Vagina (tissue), 1 donor: ENCODE measurements around the gene YEATS2.

GRCh38 chr3:182890699-182891262, 89.6 kb downstream of the DCUN1D1 start:
- PRO-cap, result no peak
- RAMPAGE, long total RNA, result no peak

DNA sequence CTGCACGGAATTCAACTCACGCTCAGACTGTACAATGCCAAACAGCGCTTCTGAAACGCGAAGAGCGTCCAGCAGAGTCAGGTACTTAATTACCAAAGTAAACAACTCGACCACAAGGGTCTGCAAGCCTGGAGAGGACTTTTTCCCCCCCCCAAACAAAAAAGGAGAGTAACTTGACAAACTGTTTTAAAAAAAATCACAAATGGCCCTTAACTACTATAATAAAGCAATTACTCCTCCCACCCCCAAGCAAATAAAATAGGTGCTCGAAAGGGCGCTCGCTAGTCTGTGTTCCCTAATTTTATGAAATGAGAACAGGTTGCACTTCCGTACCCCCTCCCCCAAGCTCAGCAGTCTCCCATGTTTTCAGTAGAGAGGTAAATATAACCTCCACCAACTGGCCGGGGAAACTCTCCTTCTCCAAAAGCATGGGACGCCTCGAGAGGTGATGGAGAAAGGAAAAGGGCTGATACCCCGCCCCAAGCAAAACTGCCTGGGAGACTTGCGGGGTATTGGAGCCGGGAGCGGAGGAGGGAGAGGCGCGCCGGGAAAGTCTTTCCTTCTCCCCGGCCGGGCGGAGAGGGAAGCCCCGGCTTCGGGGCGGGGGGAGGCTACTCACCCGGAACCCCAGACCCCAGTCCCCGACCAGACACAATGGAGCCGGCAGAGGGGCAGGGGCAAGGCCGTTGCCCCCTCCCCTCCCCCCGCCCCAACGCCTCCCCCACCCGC, 717 bp downstream of the DCUN1D1 start:
- PRO-cap, result no peak
- RAMPAGE, long total RNA, result no peak

DNA sequence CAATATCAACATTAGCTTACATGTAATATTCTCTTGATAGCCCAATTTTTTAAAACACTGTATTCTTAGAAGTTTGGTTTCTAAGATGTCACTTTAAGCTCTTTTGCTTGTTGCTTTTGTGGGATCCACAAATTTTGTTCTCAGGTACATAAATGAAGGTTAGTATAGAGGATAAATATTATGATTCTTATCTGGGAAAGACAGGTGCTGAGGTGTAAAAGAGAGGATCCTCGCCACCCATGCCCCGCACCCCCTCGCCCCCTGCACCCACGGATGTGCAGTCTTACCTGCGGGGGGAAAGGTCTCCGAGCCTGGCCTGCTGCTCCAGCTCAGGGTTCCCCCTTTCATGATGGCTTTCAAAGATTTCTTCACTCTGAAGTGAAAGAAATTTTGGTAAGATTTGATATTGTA, 23.5 kb downstream of the B3GNT5 start:
- PRO-cap, result no peak
- RAMPAGE, long total RNA, result no peak

DNA sequence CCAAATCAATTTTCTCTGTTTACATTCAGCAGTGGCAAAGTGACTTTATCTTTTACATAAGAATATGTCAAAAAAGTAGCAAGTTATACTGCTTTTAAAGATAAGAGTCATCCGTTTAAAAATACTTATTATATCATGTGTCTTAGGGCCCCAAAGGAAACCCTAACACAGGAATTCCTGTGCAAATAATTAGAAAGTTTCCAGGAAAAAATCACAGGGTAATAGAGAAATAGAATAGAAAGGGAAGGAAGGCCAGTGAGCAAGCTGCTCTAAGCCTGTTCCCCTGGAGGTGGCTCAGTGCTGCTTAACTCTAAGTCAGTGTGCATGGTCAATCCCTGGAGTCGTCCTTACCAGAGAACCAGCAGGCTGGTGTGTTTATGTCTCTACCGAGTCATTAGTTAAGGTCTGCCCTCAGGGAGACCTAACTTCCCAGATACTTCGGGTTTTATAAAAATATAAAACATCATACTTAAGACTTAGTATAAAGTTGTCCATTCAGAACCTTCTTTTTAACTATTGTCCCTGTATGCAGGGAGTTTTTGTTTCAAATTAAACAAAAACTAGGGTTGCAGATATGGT, 21.0 kb upstream of the MCF2L2 start:
- PRO-cap, result no peak
- RAMPAGE, long total RNA, result no peak

- PRO-cap, result no peak
- RAMPAGE, long total RNA, result no peak
Measured at GRCh38 chr3:183525600-183526051, 29.9 kb downstream of the KLHL6 start.

GRCh38 chr3:183697748-183698792, at the start of gene YEATS2:
Gene YEATS2 (plus strand): TSS chr3:183697797.
- PRO-cap, result bidirectional peak, plus-strand start at chr3:183697806, minus-strand start at chr3:183697678; unidirectional peak, plus-strand start at chr3:183698107; bidirectional peak, plus-strand start at chr3:183698107, minus-strand start at chr3:183698054; unidirectional peak, minus-strand start at chr3:183698574
- RAMPAGE, long total RNA, result start-site peak on the plus strand at chr3:183698080-183698353, 83 reads

DNA sequence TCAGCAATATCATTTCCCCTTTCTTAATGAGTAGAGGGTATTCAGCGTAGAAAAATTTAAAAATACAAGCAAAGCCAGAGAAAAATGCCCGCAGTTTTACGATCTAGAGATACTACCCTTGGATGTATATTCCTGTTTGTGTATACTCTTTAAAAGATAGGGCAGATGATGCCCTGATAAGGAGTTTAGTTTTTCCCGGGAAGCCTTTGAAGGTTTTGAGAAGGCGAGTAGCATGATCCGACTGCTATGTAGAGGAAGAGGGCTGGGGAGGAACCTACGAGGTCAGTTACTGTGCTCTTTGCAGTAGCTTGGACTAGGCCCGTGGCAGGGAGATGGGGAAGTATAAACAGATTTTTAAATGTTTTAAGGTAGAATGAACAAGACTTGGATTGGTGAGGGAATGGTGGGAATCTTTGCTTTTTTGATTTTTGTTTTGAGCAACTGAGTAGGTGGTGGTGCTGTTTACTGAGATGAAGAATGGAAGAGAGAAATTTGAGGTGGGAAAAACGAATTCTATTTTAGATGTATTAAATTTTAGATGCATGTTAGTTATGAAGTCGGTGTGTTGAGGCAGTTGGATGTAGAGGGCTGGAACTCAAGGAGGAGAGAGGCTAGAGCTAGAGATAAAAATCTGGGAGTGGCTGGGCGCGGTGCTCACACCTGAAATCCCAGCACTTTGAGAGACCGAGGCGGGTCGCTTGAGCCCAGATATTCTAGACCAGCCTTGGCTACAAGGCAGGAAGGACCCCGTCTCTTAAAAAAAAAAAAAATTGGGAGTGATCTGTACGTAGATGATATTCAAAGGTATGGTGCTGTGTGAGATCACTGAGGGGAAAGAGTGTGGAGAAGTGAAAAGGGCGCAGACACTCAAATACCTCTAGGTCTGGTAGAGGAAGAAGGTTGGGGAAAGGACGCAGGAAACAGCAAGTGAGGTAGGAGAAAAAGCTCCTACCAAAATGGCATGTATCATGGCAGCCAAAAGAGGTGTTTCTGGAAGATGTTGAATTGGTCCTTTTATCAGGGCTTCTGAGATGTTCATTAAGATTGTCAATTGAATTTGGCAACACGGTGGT, 1.5 kb downstream of the YEATS2 start:
- PRO-cap, result no peak
- RAMPAGE, long total RNA, result no peak

DNA sequence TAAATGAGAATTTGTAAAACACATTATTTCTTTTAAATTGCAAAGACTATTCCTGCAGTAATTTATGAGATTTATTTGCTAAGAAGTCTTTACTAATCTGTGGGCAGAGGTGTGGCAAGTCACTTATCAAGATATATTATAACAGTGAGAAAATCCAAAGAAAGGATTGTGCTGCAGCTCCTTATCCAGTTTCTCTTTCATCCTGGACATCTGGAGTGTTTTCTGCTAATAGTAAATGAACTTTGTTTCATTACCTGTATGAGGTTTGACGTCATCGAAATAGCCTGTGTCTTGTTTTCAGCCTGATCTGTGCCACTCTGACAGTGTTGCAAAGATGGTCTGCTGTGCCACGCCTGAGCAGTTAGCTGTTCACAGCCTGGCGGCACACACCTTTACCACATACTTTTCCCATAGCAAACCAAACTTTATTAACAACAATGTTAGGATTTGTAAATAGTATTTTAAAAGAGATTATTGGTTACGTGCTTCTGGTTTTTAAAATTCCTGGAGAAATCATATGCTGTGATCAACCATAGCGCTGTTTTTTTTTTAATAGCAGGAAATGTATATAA, 34.0 kb downstream of the YEATS2 start:
- PRO-cap, result no peak
- RAMPAGE, long total RNA, result no peak

GRCh38 chr3:183892769-183893169, 8.1 kb upstream of the PARL start:
- PRO-cap, result no peak
- RAMPAGE, long total RNA, result no peak

DNA sequence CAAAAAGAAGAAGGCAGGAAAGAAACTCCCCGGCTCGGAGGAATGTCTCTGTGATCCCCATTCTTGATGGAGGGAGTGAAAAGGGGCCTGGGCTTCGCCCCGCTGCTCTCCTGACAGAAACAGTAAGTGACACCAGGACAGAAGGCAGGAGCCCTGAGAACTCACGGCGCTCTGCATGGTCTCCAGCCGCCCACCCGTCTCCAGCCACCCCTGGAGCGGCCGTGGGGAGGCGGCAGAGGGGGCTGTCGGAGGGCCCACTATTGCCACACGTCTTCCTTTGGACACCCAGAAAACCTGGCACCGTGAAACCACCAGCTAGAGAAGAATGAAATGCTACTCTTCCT, 35.8 kb upstream of the PARL start:
- PRO-cap, result no peak
- RAMPAGE, long total RNA, result no peak

DNA sequence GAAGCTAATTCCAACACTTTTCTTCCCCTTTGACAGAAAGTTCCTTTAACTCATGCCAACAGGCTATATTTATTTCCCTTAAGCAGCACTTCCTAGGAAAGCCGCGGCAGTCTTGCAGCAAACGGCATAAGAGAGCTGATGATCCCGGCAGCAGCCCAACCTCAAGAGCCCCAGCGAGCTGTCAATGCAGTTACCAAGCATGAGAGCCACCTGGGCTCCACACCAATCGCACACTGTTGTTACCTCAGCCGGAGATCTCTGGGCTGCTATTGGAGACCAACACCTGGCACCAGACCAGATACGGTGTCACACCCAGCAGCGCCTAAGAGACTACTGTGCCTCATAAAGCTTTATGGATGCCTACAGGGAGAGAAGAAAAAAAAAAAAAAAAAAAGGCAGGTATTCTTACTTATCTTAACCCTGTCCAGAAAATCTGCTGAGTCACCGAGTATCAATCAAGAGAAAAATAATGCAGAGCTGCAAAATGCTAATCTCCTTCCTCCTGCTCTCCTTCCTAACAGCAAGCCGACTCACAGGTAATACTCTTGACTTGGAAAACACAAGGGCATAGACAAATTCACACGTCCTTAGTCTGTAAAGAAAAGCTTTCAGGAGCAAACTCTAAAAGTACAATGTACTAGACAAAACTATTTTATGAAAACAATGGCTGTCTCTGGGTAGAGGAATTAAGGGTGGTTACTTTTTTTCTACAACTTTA, 11.6 kb downstream of the ABCC5 start:
- PRO-cap, result no peak
- RAMPAGE, long total RNA, result no peak

DNA sequence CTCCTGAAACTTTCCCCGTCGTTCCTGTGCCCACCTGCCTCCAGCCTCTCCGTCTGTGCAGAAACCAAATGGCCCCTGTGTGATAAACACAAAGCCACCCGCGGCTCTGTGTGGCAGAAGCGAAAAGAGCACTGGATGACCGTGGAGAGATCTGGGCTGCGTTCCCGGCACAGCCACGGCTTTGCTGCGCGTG, 684 bp downstream of the ABCC5 start:
- PRO-cap, result no peak
- RAMPAGE, long total RNA, result no peak

DNA sequence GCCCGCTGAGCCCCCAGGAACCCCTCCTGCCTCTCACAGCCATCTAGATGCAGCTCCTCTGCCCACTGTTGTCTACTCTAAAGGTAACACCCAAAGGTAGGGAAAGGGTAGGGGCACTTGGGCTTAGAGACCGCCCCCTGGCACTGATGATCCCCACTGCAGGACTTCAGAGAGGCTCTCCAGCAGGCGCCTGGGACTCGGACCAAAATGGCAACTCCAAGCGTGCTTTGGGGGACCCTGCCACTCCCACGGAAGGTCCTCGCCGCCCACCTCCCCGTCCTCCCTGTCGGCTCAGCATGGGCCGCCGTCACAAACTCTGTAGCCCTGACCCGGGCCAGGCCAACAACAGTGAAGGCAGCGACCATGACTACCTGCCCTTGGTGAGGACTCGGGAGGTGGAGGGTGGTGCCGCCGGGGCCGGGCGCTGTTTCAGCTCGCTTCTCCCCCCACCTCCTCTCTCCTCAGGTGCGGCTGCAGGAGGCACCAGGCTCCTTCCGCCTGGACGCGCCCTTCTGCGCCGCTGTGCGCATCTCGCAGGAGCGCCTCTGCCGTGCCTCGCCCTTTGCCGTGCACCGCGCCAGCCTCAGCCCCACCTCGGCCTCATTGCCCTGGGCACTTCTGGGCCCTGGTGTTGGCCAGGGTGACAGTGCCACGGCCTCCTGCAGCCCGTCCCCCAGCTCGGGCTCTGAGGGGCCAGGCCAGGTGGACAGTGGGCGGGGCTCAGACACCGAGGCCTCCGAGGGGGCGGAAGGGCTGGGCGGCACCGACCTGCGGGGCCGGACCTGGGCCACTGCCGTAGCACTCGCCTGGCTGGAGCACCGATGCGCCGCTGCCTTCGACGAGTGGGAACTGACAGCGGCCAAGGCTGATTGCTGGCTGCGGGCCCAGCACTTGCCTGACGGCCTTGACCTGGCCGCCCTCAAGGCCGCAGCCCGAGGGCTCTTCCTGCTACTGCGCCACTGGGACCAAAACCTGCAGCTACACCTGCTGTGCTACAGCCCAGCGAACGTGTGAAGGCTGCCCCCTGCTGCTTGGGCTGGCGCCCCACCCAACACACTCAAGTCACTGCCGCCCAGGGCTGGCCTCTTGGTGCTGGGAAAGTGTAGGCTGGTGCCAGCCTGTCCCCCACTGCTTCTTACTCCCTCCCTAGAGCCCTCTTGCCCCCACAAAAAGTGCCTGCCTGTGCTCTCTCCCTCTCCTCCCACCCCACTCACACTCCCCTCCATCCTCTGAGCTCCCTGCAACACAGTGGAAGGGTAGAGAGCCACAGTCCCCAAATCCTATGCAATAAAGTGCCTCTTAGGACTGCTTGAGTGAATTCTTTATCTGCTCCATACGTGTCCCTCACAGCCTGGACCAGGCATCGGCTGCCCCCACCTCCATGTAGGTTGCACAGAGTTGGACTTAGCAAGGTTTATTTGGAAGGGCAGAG, 7.2 kb downstream of the ALG3 start:
- PRO-cap, result no peak
- RAMPAGE, long total RNA, result no peak

- PRO-cap, result no peak
- RAMPAGE, long total RNA, result no peak
Measured at GRCh38 chr3:184260566-184261239, 650 bp downstream of the CAMK2N2 start.

DNA sequence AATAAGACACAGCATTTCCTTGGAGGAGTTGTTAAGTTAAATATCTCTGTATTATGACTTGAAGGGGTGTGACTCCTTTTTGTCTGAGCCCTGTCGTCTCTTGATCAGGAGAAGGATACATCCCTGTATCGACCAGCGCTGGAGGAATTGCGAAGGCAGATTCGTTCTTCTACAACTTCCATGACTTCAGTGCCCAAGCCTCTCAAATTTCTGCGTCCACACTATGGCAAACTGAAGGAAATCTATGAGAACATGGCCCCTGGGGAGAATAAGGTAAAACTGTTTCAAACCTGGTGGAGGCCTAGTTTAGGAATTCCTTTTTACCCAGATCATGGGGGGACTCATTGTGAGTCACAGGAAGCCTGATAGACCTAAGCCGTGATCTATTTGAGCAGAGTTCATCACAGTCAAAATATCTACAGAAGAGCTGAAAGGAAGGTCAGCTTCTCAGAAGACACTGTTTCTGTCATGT, 1.2 kb downstream of the PSMD2 start:
- PRO-cap, result no peak
- RAMPAGE, long total RNA, result no peak

- PRO-cap, result no peak
- RAMPAGE, long total RNA, result no peak
Measured at GRCh38 chr3:184492213-184492535, 69.4 kb upstream of the EPHB3 start.

DNA sequence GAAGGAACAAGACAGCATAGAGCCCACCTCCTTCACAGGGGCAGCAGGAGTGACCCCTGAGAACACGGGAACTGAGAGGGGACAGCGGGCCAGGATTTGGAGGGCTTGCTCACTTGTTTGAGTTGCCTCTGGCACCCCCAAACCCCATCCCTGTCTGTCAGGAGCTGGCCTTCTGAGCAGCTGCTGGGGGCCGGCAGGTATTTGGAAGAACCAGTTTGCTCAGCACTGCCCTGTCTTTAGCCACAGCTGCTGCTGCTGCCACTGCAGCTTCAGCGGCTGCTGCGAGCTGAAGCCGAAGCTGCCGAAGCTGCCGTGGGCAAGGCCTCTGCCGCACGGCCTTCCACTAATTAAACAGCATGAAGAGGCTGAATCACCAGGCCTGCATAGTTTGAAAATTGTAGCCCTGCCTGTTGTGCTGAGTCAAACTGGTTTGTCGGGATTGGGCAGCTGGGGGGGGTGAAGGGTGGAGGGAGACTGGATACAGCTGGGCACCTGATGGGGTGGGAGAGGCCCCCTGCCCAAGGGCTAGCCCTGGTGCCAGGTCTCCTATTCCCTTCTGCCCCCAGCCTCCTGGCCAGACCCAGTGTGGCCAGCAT, 4.1 kb downstream of the EPHB3 start:
- PRO-cap, result unidirectional peak, minus-strand start at position 349 of the sequence
- RAMPAGE, long total RNA, result no peak

- PRO-cap, result no peak
- RAMPAGE, long total RNA, result no peak
Measured at GRCh38 chr3:184592376-184593438, 31.1 kb downstream of the EPHB3 start.

GRCh38 chr3:184626947-184627343, 65.4 kb downstream of the EPHB3 start:
- PRO-cap, result no peak
- RAMPAGE, long total RNA, result no peak

GRCh38 chr3:184656455-184656665, 55.5 kb downstream of the MAGEF1 start:
- PRO-cap, result unidirectional peak, minus-strand start at chr3:184656580
- RAMPAGE, long total RNA, result no peak